ENCODE measurements around the gene PRDM11.

DNA sequence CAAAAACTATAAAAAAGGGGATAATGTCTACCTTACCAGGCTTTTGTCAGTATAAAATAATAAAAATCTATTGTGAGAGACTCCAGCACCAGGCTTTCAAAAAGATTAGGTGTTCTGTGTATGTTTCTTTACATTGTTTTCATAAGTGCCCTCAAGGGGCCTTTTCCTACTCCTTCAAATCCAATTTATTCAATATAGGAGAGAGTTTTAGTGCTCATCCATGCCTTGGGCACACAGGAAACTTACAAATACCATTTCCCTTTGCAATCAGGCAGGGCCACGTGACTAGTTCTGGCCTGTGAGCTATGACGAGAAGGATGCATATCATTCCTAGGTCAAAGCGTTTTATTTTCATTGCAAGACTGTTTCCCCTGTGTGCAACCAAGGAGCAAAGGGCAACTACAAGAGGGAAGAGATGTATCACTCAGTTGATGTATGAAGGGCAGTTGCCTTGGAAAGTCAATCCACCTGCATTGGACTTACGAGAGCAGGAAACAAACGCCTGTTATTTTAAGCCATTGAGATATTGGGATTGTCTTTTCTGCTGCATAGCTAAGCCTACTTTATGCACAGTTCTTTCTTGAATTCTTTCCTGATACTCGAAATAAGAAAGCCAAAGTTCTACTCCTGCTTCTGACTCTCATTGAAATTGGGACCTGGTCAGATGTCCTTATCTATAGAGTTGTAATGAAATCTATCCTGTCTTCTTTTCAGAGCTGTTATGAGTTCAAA lies 2.0 kb upstream of the TRAF6 start:
- PRO-cap, result no peak
- RRBS, 2 experiments, result no CpG with 5 or more reads among the region's 6 CpGs

DNA sequence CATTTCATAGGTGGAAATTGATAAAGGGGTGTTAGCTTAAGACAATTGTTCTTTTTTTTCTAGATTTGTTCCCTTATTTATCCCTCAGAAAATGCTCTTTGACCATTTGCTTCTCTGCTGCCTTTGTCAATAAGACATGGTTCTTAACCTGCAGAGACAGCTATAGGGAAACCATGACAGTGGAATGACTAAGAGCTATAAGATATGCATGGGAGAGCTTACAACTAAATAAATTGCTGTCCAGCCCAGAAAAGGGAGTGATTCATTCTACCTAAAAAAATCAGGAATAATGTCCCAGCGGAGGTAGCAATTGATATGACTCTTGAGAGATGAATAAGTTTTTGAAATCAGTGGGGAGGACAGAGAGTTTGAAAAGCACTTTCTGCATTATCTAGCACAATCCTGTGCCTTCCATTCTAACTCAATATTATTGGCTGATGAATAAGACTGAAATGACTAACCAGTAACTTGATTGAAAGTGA lies 680.6 kb upstream of the API5 start:
- PRO-cap, result no peak
- RRBS, 2 experiments, result no CpG with 5 or more reads among the region's 1 CpG

- PRO-cap, result no peak
- RRBS, 2 experiments, result no CpG with 5 or more reads among the region's 2 CpGs
Measured at GRCh38 chr11:43408226-43408635, 49.5 kb downstream of the TTC17 start.

- PRO-cap, result no peak
- RRBS, 2 experiments, result no CpG with 5 or more reads among the region's 3 CpGs
Measured at GRCh38 chr11:43462148-43462653, 103.5 kb downstream of the TTC17 start.

- PRO-cap, result no peak
- RRBS, 2 experiments, result no CpG with 5 or more reads among the region's 5 CpGs
Measured at GRCh38 chr11:43555084-43555757, 125.3 kb upstream of the HSD17B12 start.

DNA sequence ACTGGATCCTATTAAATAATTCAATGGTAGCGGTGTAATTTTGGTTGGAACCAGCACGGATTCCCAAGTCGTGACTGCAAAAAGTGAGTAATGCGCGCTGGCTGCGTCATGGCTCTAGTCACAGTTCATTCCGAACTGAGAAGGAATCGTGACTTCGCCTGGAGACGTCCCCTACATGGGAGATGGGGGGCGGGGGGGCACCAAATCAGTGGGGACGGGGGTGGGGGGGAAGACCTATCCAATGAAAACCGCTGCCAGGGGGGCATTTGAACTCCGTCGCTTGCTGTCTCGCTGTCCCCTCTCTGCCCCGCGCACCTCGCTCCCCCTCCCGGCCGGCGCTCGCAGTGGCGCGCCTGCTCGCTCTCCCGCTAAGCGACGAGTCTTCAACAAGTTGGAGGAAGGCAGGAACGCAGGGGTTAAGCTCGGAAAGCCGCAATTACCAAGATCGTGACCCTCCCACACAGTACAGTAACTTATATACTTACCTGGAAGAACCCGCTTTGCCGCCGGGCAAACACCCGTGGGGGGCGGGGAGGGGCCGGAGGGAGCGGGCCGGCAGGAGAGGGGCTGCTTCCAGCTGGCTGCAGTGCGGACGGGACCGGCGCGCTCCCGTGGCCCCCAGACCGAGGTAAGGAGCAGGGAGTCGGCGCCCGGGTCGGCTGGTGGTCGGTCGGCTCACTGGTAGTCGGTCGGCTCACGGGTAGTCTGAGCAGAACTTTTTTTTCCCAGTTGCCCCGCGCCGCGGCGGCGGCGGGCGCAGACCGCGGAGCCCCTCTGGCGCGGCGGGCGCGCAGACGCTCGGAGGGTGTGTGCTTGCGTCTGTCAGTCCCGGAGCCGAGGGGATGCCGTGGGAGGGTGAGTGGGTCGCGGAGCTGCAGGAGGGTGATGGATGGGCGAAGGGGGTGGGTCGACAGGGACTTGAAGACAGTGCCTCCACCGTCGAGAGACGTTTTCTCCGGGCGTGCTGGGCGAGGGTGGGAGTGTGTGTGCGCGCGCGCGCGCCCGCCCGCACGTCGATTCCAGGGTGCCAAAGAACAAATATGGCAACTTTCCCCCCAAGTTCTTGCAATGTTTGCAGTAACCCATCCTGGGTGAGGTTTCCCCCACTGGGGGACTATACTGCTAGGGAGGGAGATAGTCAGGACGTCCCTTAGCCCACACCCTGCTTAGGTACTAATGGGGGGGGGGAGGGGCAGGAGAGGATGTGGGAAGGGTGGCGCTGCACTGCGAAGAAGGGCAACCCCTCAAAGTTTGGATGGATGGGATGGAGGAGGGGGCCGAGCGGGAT lies 101.2 kb upstream of the HSD17B12 start:
- PRO-cap, result bidirectional peak, plus-strand start at position 638 of the sequence, minus-strand start at position 680 of the sequence
- RRBS, 2 experiments, result 1 to 2% methylated on average over 11 of the region's 103 CpGs

DNA sequence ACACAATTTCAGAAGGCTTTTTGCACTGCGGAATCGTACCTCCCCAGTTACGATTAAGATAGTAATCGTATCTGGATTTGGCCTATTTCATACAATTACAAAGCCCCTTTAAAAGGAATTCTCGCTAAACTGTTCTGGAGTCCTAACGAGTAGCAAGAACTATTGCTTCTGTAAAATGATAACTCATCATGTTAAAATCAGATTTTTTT lies 835 bp downstream of the HSD17B12 start:
- PRO-cap, result no peak
- RRBS, 2 experiments, result no CpG with 5 or more reads among the region's 6 CpGs

DNA sequence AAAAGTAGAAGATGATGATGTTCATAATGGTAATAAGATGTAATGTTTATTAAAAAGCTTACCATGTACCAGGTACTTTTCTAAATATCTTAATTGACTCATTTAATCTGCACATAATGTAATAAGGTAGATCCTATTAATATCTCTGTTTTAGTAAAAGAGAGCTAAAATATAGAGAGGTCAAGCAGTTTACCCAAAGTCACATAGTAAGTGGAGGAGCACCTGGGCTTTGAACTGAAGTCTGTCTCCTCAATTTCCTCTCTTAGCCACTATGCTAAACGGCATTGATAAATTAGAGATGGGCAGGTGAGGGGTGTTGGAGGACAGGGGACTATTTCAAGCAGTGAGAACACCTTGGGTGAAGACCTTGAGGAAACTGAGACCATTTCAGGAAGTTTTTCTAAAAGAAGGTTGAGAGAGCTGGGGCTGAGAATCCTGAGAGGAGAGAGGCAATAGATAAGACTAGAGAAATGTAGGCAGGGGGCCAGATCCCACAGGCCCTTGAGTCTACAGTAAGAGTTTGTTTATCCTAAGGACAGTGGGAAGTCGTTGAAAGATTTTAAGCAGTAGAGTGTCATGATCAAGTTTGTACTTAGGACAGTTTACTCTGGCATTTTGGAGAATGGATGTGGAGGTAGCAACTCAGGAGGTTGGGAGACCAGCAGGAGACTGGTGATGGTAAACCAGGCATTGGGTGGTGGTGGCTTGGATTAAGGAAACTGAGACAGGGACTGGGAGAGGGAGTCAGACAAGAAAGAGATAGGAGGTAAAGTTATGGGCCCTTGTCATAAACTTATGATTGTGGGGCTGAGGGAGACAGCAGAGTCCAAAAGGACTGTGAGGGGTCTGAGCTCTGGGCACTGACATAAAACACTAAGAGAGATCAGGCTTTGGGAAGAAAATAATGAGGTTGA lies 17.1 kb downstream of the HSD17B12 start:
- PRO-cap, result no peak
- RRBS, 2 experiments, result no CpG with 5 or more reads among the region's 2 CpGs

- PRO-cap, result no peak
- RRBS, 2 experiments, result no CpG with 5 or more reads among the region's 3 CpGs
Measured at GRCh38 chr11:43788379-43788907, 92.2 kb upstream of the ALKBH3 start.

- PRO-cap, result no peak
- RRBS, 2 experiments, result no CpG with 5 or more reads among the region's 8 CpGs
Measured at GRCh38 chr11:43834992-43835564, 45.6 kb upstream of the ALKBH3 start.

DNA sequence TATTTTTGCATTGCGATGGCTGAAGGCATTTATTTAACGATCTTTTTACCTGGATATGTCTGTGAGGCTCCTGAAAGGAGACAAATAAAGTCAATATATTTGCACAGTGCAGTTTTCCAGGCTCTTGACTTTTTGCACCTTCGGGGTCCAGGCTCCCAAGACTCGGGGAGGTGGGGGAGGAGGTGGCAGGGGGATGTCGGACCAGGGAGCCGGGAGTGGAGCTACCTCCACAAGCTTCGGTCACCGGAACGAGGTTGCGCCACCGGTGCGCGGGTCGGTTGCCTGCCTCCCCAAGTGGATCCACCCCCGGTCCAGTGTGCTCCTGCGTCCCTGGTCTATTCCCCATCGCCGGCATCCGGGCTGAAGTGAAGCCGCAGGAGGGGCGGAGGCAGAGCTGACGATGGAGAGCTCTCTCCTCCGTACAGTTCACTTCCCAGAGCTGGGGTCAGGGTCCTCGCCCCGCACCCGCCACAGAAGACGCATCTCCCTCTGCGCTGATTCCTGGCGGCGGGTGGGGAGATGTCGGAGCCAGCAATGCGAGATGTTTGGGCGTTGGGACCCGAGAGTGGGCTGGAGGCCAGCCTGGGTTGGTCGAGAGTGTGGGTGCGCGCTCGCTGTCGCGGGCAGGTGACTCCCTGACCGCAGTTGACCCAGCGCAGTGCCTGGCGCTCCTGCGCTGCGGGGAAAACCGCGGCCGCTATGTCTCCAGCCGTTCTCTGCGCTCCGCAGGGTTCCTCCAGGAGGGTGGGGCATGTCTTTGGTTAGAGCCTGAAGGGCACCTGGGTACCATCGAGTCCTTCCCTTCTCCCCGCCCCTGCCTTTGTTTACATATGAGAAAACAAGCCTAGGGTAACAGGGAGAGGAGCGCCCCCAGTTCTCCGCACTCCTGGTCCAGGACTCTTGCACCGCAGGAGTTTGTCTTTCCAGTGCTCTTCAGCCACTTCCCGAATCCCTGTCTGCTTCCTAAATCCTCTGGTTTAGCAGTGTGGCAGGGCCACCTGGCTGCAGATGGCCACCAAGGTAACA lies 1.6 kb downstream of the C11orf96 start:
- PRO-cap, result no peak
- RRBS, 2 experiments, result 2 to 4% methylated on average over 6 to 8 of the region's 57 CpGs

DNA sequence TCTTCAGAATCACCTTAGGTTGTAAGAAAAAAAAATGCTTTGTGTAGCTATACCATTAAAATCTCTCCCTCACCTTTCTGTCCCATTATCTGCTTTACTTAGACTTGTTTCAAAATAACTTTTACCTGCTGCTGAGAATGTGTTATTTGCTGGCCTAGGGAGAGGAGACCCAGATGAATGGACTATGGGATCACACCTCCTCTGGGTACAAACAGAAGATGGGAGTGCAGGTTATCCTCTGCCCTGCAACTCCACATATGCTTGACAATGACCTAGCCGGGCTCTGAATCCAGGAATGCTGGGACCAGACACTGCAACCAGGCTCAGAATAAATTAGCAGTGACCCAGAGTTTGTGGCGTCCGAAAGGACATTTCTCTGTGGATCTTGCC lies 41.8 kb downstream of the C11orf96 start:
- PRO-cap, result no peak
- RRBS, 2 experiments, result no CpG with 5 or more reads among the region's 3 CpGs

- PRO-cap, result no peak
- RRBS, 2 experiments, result no CpG with 5 or more reads among the region's 6 CpGs
Measured at GRCh38 chr11:44566943-44567565, 1.6 kb downstream of the CD82 start.

GRCh38 chr11:44584709-44585353 lies 19.4 kb downstream of the CD82 start:
- PRO-cap, result no peak
- RRBS, 2 experiments, result no CpG with 5 or more reads among the region's 8 CpGs

GRCh38 chr11:44609050-44609959 lies 43.8 kb downstream of the CD82 start:
- PRO-cap, result no peak
- RRBS, 2 experiments, result no CpG with 5 or more reads among the region's 13 CpGs

DNA sequence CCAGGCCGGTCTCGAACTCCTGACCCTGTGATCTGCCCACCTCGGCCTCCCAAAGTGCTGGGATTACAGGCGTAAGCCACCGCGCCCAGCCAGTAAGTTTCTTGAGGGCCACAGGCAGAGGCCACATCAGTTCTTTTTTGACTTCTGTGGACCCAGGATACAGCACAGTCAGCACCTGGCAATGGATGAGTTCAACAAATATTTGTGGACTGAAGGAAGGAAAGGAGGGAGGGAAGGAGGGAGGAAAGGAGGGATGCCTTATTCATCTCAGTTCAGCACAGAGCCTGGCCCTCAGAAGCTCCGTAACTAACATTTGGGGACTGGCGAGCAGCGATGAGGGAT lies 77.5 kb downstream of the TSPAN18 start:
- PRO-cap, result no peak
- RRBS, 2 experiments, result no CpG with 5 or more reads among the region's 9 CpGs

- PRO-cap, result no peak
- RRBS, 2 experiments, result no CpG with 5 or more reads among the region's 11 CpGs
Measured at GRCh38 chr11:44833600-44834652, 107.2 kb downstream of the TSPAN18 start.

GRCh38 chr11:44865855-44866246 lies 84.8 kb downstream of the TP53I11 start:
- PRO-cap, result no peak
- RRBS, 2 experiments, result no CpG with 5 or more reads among the region's 6 CpGs

DNA sequence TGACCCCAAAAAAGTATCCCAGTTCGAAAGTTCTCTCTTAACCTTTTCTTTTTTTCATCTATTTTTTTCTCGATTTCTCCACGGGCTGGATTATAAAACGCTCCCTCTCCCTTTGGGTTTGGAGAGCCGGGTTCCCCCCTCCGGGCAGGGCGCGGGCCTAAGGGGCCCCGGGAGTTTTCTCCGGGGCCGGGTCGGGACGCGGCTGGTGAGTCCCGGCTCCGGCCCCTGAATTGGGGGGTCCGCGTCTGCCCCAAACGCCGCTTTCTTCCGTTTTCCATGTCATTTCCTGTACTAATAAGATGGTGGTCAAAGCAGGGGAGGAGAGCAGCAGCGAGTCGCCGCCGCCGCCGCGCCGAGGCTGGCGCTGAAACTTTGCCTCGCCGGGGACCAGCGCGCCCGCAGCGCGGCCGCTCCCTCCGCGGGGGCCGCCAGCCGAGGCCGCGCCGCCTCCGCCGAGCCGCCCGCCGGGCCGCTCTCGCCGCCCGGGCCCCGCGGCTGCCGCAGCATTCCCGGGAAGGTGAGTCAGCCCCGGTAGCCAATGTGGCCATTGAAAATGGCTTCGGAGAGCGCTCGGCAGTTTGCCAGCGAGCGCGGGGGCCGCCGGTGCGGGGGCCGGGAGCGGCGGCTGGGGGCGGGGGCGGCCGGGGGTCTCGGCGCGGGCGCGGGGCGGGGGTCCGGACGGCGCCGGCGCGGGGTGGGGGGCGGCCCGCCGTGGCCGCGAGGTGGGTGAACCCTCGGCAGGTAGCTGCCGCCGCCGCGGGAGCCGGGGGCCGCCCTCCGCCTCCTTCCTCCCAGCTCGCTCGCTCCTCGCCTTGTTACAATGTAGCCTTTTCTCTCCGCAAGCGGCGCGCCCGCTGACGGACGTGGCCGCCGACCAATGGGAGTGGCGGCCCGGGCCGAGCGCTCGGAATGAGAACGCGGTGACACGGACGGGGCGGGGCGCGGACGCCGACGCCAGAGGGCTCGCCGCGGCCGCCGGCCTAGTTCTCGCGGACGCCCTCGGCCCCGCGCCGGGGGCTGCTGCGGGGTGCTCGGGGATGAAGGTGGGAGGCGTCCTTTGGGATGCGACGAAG lies at the start of gene PRDM11:
Gene PRDM11, plus strand, starts transcription at position 279 of the 1,073 bp plus-strand sequence.
- PRO-cap, result unidirectional peak, plus-strand start at position 121 of the sequence; unidirectional peak, plus-strand start at position 173 of the sequence; bidirectional peak, plus-strand start at position 309 of the sequence, minus-strand start at position 232 of the sequence; bidirectional peak, plus-strand start at position 576 of the sequence, minus-strand start at position 580 of the sequence; bidirectional peak, plus-strand start at position 981 of the sequence, minus-strand start at position 814 of the sequence
- RRBS, 2 experiments, result 1 to 2% methylated on average over 62 to 72 of the region's 143 CpGs

DNA sequence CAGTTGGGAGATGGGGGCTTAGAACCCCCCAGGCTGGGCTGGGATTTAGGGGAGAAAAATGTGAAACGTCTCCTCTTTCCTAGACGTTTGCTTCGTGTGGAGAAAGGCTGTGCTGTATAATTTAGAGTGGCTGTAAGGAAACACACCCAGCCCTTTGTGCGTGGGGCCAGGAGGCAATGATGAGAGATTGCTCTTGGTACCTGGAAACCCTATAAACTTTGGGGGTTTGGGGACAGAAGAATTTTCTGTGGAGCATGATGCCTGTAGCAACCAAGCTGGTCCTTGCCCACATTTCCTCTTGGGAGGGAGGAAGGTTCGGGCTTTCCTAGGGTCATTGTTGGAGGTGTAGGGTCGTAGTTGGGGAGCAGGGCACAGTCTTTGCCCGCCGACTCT lies 1.3 kb downstream of the PRDM11 start:
- PRO-cap, result no peak
- RRBS, 2 experiments, result no CpG with 5 or more reads among the region's 8 CpGs